Ileum (tissue), 1 donor: ENCODE results near the genes SRA1, PCDHA7, PCDHAC2, PCDHB16 and PCDHGA5.

DNA sequence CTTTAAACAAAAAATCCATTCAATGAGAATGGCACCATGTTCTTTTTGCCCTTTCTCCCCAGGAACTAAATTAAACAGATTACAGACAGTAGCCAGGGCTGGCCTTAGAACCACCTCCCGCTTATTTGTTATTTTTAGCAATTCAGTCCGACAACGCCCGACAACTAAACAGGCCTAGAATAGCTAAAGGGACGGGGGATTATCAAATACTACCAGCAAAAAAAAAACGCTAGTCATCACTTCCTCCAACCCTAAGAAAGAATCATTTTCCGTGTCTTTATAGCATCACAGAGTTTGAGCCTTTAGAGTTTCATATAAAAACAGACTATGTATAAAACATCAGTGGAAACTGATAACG, 35.4 kb downstream of the PFDN1 start:
- PRO-cap, result no peak

DNA sequence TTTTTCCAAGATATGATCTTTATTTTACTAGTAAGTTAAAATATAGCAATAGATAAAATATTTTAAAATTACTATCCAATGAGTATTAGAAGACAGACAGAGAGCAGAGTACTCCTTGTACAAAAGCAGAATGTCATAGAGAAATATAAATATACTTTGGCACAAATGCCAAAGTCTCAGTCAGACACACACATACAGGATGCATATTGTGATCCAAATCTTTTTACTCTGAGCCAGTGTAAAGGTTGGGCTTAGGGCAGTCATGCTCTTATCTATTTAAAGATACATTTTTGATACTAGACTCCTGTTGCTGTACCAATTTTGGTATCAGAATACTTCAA, 10.7 kb downstream of the PFDN1 start:
- PRO-cap, result no peak

GRCh38 chr5:140555673-140556383, 1.4 kb downstream of the SRA1 start:
- PRO-cap, result no peak

- PRO-cap, result bidirectional peak, plus-strand start at chr5:140557515, minus-strand start at chr5:140557439
Observed at GRCh38 chr5:140556925-140557616, at the start of gene SRA1. TSS of gene SRA1 (minus strand) at chr5:140557473.

DNA sequence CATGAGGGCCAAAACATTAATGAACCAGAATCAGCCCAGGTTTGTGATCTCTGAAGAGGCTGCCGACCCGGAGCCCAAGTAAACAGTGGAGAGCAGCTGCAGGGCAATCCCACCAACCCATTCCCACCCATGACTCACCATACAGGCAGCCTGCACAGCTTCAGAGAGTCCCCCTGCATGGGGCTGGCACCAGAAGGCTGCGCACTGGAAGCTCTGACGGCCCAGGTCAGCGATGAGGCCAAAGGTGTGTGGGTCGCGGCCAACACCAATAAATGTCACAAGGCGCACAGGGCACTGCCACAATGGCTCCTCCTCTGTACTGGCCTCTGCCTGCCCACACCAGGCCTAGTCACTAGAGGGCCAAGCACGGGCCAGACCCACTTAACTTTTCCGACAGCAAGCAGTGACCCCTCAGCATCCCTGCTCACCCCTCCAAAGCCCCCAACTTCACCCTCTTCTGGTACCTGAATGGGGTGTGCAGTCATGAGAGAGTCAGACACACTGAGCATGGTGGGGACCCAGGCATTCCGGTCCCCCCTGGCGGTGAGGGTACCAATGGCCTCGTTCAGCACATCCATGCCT, 3.0 kb upstream of the SRA1 start:
- PRO-cap, result no peak

DNA sequence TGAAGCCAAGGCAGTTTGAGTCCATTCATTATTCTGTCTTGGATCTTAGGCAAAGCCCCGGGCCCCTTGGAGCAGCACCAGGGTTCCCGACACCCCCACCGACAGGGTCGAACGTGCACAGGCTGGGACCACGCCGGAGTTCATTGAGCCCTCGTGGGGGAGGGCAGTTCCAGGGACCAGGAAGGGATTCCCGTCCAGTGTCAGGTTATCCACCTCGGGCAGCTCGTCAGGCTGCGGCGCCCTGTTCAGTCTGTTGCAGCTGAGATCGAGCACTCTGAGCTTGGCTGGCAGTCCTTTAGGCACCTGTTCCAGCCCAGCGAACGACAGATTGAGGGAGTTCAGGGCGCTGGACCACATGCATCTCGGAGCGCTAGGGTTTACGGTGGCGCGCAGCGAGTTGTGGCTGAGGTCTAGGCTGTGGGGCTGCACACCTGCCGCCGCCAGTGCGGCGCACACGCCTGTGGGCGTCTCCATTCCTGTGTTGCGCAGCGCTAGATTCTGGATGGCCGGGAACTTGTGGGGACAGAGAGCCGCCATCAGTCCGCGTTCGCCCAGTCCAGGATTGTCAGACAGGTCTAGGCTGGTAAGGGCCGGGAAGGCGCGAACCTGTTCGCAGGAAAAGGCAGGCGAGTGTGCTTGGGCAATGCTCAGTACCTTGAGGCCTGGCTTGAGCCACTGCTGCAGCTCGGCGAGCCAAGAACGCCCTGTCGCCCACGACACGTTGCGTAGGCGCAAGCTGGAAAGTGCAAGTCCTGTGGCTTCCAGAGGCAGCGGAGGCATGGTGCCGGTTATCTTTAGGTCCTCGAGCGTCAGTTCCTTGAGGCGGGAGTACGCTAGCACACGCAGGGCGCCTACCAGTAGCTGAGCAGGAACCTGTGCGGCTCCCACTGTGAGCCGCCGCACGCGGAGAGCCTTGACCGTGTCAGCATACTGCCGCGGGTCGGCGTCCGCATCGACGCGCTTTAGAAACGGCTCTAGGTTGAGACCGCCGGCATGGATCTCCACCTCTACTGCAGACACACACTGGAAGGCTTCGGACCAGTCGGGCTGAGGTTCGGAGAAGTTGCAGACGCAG, 827 bp downstream of the CD14 start:
- PRO-cap, result unidirectional peak, plus-strand start at position 326 of the sequence; unidirectional peak, plus-strand start at position 509 of the sequence; bidirectional peak, plus-strand start at position 928 of the sequence, minus-strand start at position 745 of the sequence; bidirectional peak, plus-strand start outside the sequence, minus-strand start at position 1,012 of the sequence

GRCh38 chr5:140703691-140704057, 3.4 kb downstream of the ZMAT2 start:
- PRO-cap, result no peak

DNA sequence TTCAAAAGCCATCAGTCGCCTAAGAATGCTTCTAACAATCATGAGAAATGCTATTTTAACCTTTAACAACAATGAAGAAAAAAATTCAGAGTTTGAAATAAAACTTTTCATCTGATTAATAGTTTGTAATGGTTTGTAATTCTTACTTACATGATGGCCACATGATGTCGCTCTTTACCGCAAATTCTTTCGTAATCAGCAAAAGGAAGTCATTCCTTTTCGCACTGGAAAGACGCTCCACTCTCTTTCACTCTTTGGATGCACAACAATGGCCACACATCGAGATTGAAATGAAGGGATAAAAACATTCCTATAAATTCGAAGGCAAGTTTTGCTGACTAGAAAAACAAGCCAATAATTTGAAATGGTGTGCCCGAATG, at the start of gene PCDHA7:
TSS of gene PCDHA7 (plus strand) at position 250 of the 380 bp plus-strand sequence.
- PRO-cap, result no peak

DNA sequence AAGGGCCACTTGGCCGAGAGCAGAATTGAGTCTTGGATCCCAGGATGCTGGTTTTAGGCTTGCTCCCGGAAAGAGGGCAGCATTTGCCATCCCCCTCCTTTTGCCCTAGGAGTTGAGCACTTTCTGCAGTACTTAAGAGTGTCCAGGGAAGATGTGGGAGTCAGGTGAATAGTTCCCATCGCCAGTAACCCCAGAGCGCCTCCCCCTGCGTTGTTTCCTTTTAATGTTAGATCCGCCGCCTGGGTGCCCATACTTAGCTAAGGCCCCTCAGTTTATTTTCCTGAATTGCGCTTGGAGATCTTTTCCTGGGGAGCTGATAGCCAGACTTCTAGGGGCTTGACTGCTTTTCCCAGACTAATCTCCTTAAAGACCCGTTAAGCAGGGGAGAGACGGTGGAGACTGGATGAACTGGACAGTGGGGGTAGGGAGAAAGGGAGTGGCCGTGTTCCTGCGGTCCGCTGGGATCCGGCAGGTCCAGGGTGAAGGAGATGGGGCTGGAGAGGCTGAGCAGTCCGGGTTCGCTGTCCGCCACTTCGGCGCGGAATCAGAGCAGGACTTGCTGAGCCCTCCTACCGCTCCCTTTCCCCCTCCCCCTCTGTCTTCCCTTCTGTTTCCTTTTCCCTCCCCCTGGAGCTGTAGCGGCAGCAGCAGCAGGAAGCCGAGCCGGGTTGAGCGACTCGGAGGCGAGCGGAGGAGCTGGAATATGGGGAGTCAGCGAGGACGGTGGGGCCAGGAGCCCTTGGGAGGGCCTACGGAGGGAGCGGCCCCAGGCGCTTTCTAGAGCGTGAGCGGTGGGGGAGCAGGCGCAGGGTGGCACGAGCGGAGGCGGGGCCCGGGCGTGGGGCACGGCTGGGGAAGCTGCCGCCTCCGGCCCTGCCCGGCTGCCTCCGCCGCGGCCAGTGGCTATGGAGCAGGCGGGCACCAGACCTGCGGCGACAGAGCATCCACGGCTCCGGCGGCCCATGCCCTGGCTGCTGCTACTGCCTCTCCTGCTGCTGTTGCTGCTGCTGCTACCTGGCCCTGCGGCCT, at the start of gene PCDHAC2:
TSS of gene PCDHAC2 (plus strand) at position 615 of the 1,029 bp plus-strand sequence.
- PRO-cap, result no peak

- PRO-cap, result no peak
Observed at GRCh38 chr5:140977967-140978697, 11.9 kb downstream of the PCDHAC2 start.

DNA sequence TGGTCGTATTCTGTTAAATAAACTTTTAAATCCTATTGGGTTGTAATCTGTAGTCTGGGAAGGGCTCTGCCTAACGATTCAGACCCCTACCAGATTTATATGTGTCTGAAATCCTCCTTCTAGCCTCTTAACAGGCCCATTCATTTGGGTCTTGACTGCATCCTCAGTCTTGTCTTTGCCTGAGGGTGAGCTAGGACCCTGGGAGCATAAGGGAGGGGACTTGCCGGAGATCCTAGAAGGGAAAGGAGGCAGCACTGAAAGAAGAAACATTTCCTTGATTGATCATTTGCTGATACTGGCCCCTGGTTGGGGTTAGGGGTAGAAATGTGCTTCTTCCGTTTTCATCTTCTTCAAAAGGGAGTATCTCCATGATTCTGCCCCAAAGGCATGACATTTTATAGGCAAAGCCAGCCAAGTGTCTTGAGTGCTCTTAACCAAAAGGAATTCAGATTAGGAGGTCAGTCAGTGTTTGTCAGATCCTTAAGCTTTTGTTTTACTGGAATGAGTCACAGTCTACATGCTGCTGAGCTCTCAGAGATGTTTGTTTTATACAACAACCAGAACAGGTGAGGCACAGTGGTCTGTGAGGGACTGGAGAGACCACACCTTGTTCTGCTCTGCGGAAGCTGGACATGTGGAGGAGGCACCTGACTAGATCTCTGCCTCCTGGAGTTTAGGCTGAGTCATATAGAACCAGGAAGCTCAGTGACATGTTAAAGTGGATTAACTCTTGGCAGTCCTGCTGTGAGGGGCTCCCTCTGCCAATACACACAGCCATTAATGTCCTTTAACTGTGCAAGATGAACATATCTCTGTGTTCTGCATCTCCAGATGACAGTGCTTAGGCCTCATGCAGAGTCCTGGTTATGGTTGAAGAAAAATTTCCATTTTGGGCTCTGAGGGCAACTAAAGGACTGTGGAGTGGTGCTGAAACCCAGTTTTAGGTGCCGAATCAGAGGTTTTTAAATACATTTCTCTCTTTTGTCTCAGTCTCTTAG, 37.8 kb downstream of the PCDHAC2 start:
- PRO-cap, result no peak

DNA sequence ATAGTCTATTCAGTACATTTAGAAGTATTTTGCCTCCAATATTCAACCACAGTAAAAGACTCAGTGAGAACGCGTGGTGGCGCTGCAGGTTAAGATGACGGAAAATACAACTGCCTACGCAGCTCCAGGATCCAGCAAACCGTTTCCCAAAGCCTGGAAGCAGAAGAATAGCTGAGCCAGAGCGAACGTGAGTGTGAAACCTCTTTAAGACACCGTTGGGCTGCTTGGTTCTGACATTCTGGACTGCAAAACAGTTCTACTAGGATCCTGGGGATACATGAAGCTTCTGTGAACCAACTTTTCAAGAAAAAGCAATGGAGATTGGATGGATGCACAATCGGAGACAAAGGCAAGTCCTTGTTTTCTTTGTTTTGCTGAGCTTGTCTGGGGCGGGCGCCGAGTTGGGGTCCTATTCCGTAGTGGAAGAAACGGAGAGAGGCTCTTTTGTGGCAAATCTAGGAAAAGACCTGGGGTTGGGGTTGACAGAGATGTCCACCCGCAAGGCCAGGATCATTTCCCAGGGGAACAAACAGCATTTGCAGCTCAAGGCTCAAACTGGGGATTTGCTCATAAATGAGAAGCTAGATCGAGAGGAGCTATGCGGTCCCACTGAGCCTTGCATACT, at the start of gene PCDHB16:
TSS of gene PCDHB16 (plus strand) at position 142 of the 625 bp plus-strand sequence.
- PRO-cap, result no peak

- PRO-cap, result no peak
Observed at GRCh38 chr5:141363983-141364561, at the start of gene PCDHGA5. TSS of gene PCDHGA5 (plus strand) at chr5:141364162.

DNA sequence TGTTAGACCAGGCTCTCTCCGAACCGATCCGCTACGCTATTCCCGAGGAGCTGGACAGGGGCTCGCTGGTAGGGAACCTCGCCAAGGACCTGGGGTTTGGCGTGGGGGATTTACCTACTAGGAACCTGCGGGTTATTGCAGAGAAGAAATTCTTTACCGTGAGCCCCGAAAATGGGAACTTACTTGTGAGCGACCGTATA, 323 bp downstream of the PCDHGB3 start:
- PRO-cap, result no peak

DNA sequence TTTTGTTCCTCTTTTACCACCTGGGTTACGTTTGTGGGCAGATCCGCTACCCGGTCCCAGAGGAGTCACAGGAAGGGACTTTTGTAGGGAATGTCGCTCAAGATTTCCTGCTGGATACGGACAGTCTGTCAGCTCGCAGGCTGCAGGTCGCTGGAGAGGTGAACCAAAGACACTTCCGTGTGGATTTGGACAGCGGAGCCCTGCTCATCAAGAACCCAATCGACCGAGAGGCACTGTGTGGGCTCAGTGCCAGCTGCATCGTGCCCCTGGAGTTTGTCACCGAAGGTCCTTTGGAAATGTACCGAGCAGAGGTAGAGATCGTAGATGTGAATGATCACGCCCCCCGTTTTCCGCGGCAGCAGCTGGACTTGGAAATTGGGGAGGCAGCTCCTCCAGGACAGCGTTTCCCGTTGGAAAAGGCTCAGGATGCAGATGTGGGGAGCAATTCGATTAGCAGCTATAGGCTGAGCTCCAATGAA, 432 bp downstream of the PCDHGC4 start:
- PRO-cap, result no peak

DNA sequence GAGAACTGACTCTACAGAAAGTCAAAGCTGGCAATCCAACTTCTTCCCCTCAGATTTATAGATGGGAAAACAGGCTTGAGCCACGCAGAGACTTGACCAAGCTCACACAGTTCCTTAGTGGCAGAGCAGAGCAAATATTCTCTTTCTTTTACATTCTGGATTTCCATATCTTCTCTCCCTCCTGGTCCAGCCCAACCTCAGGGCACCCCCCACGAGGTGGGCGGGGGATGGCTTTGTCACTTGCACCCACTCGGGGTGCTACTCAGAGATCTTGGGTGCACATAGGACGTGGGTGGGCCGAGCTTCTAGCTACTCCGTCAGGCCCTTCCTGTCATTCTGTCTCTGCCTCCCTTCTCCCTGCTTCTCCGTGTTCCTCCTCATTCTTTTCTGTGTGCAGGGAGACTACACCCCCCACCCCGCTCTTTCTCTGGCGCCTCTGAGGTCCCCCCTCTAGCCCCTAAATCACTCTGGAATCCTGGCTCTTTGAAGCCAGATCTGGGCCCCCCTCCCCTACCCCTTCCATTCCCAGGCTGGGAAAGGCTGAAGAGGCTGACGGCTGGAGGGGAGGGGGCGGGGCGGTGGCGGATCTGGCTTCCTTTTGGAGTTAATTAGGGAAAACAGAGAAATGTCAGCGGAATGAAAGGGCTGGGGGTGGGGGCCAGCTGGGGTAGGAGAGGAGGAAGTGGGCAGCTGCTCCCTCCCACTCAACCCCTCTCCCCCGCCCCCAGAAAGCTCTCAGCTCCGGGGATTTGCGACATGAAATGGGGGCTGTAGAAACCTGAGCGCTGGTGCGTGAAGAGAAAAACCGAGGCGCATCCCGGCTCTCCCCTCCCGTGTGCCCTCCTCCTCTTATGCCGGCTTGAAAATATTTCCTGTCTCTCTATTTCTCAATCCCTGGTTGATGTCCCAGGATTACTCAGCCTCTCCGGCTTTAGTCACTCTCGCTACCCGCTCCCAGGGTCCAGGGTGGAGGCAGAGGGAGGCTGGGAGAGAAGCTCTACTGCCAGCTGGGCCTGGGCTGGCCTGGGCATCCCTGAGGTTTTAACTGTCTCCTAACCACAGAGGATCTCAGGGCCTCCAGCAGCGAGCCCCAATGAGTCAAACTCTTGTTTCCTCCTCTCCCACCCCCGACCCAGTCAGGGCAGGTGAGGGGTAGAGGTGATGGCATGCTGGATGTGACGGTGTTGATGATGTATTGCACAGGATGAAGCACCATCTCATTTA, 19.9 kb downstream of the PCDHGC5 start:
- PRO-cap, result unidirectional peak, minus-strand start at position 841 of the sequence

DNA sequence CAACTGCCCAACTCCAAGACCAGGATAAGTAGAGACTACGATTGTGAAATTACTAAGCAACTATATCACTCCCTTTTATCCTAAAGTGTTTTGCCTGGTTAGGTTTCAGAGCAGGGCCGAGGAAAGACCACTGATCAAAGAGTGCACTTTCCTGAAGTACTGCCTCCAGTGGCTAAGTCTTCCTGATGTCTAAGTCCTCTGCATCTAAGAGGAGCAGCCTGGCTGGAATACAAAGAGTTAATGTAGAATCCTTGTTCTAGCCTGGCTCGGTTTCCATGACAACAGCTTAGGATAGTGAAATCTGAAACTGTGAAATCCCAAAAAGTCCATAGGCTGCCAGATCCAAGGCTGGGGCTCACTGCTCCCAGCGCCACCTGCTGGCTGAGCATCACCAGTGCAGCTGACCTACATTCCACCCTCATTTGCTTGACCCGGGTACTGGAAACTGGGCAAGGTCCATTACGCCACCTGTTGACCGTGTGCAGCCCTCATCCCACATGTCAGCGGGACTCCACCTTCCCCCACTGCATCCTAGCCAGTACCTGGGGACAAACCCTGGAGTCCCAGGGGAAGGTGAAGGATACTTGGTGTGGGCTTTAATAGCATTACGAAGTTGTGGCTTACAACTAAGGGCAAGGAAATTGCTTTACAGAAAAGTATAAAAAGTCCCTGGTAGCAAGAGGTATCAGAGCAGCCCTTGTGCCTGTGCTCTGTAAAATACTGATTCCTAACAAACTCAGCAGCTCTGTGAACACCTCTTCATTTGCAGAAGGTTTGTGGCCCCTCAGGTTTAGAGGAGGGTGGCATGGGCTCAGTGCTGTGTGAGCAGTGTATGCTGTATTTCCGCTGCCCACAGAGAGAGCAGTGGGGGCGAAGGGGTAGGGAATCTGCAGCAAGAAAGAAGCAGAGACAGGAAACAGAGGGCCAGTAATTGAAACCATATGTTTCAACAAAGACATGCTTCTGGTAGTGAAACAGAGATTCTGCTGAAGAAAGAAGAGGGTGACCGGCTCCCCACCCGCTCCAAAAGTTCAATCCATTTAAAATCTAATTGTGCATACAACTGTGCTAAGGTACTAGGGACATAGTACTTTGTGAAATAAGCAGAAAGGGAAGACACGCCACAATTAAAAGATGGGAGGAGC, 36.0 kb downstream of the PCDHGC5 start:
- PRO-cap, result no peak

DNA sequence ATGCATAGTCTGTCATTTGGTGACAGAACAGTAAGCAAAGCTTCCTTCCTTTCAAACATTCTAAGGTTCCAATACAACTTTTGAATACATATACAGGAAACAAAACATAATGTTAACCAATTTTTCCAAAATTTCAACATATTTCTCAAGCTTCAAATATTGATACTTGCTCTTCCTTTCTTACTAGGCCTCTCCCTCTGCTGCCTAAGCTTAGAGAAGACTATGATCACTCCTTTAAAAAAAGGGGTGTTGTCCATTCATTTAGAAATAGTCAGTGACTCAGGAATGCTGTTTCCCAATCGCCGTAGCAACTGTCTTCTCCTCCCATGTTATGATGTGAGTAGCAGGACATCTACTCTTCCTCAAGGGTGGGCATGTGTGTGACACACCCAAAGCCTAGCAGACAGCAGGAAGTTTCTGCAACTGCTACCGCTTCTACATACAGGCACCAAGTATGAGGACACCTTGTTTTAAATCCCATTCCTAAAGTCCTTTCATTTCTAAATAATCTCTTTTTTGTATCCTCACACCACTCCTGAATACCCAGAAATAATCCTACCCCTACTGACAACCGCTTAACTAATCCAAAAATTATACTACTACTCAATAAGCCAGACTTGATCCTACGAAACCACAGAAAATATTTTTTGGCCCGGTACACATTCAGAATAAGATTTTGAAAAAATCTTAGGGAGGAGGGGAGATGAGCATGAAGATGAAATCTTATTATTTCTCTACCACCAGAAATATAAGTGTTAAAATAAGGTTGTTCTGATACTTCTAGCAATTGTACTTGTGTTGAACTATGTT, 14.4 kb downstream of the DIAPH1 start:
- PRO-cap, result no peak

DNA sequence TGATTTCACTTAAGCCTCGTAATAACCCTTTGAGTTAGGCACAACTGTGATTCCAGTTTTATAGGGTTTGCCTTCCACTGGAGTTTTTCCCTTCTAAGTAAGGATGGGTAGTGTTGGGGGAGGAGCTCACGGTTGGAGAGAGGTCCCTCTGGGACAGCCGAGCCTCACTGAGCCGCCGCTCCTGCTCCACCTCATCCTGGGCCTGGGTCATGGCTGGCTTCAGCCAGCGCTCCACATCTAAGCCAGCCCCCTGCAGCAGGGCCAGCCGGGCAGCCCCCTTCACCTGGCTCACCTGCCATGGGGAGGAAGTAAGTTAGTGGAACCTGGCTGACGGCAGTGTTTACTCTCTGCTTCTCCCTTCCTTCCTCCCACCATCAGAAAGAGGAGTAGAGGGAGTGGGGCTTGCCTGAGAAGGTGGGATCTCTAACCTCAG, 5.6 kb downstream of the FCHSD1 start:
- PRO-cap, result no peak

GRCh38 chr5:141841103-141842294, 36.7 kb downstream of the PCDH1 start:
- PRO-cap, result bidirectional peak, plus-strand start at chr5:141841764, minus-strand start at chr5:141841610